Progenitor cell of endocrine pancreas (in vitro differentiated cells): ENCODE results near the gene TECPR2.

- PRO-cap = no peak
Measured at GRCh38 chr14:102184578-102185084, 44.9 kb downstream of the WDR20 start.

DNA sequence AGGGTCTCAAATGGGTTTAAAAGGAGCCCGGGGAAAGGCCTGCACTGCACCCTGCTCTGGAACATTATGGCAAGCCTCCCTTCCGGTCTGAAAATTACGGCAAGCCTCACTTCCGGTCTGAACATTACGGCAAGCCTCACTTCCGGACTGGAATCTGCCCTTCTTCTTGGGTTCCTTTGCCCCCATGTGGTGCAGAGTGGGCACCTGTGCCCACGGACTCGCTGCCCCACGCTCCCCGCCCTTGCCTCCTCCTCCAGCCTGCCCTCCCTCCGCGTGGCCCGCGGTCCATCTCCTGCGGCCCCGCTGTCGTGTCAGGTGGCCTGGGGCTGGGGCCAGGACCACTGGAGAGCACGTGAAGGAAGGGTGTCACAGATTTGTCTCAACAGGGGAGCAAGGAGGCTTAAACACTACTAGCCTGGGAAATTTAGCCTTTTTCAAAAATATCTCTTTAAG, 77.4 kb downstream of the MOK start:
- PRO-cap = no peak

- PRO-cap = no peak
Measured at GRCh38 chr14:102253037-102253739, 51.8 kb downstream of the MOK start.

DNA sequence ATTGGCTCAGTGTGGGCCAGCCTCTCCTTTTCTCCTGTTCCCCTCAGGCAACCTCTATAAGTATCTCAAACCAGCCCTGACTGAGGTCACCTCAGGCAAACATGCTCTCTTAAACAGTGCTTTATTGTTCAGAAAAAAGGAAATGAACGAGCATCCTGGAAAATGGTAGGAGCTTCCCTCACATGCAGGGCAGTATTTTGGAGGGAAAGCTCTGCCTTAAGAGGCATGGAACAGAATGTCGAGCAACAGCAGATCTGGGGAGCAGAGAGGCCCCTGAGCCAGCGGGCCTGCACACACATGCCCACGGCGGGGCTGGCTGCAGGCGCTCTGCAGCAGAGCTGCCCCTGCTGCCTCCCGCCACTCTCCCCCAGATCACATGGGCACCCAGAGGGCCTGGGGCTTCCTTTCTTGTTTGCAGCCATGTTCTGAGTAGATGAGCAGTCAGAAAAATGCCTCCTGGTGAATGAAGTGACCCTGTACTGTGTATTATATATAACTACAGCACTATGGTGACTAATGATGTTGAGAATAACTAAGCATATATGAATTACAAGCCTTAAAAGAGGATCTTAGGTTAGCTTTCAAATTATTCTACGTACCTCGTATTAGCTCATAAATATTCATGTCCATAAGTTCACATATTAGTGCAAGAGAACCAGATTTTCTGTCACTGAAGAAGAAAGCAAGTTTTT, 41.9 kb downstream of the MOK start:
- PRO-cap = no peak

DNA sequence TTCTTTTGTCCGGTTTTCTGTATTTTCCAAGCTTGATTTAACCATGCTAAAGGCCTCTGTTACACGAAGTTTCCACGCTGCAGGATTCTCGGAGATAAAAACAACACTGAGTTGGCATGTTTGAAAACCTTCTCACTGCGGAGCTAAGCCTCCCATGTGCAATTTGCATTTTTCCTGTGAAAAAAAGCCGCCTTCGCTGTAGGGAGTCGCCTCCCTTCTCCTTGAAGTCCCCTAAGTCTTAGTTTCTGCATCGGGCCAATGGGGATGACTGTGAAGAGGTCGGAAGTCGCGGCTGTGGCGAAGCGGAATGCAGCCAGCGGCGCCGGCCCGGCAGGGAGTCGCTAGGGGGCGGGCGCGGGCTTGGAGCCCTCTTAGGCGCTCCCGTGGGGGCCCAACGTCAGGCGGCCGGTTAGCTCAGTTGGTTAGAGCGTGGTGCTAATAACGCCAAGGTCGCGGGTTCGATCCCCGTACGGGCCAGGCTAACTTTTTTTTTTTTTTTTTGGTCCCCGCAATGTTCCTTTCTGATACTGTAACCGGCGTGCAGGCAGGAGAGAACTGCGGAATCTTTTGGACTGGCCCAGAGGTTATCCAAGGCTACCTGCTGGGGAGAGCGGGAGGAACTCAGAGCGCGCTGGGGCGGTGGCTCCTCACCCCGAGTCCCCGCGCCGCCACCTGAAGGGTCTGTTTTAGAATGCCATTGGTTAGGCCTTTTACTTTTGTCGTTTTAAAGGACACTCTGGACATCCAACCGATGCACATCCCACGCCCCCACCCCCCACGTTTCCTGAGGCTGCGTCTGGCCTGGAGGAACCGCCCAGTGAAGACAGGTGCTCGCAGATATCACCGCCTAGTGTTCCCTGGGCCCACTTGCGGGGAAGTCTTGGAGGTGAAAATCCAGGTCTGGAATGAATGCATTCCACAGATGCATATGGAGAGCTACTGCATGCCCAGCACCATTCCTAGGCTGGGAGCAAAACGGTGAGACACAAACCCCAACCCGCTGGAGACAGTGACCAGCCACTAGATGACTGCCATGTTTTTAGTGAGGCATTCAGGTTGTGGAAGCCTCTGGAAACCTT, 2.5 kb upstream of the ZNF839 start:
- PRO-cap = bidirectional peak, plus-strand start at position 400 of the sequence, minus-strand start at position 240 of the sequence; bidirectional peak, plus-strand start at position 956 of the sequence, minus-strand start at position 674 of the sequence

- PRO-cap = no peak
Measured at GRCh38 chr14:102326521-102326984, 7.0 kb downstream of the ZNF839 start.

GRCh38 chr14:102362774-102364060, at the start of gene TECPR2:
Gene TECPR2 (plus strand): TSS chr14:102362941.
- PRO-cap = bidirectional peak, plus-strand start at chr14:102363089, minus-strand start at chr14:102362838; unidirectional peak, minus-strand start at chr14:102363447

DNA sequence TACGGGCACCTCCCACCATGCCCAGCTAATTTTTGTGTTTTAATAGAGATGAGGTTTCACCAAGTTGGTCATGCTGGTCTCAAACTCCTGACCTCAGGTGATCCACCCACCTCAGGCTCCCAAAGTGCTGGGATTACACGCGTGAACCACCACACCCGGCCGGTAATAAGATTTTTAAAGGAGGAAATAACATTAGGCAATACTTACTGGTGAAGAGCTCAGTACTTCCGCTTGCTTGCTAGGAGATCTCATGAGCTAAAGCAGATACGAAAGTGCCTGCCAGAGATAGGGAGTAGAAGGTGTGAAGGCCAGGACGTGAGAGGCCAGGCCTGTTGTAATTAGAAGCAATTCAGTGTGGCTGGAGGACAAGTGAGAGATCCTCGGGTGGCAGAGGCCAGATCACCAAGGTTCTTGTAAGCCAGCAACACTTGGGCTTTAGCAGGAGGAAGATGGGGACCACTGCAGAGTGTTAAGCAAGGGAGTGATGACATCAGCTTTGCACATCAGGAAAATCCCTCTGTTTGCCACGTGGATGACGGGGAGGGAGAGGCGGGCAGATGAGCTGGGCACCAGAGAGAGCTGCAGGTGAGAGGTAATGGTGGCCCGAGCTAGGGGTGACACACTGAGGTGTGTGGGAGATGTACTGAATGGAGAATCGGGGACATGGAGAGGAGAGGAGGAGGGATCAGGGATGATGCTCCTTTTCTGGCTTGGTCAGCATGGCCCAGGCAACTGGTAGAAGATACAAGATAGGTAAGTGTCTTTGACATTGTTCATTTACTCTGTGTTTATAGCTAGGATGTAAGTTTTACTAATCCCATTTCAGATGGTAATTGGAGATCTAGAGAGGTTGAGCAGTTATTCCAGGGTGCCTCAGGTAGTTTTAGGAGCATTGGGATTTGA, 7.7 kb downstream of the TECPR2 start:
- PRO-cap = no peak

DNA sequence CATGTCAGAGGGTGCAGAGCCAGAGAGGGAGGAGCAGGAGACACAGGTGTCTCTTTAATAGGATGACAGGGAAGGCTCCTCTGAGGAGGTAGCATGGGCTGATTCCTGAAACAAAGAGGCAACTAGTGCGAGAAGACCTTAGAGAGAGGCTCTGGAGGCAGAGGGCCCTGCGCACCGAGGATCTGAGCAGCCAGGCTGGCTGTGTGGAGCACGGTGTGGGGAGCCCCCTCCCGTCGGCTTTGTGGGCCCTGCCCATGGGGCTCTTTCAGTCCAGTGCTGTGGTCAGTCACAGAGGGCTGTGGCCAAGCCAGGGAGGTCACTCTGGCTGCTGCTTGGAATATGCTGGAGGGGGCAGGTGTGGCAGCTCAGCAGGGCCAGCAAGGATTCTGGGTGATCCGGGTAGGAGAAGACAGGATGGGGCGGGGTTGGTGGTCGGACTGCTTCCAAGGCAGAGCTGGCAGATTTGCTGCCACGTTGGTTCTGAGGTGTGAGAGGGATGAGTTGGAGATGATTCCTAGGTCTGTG, 55.7 kb downstream of the TECPR2 start:
- PRO-cap = no peak

DNA sequence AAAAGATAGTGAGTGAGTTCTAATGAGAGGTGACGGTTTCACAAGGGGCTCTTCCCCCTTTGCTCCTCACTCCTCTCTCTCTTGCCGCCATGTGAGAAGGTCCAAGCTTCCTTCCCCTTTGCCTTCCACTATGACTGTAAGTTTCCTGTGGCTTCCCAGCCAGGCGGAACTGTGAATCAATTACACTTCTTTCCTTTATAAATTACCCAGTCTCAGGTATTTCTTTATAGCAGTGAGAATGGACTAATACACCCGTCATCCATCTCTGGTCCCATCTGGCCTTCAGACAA, 27.0 kb upstream of the RCOR1 start:
- PRO-cap = no peak

DNA sequence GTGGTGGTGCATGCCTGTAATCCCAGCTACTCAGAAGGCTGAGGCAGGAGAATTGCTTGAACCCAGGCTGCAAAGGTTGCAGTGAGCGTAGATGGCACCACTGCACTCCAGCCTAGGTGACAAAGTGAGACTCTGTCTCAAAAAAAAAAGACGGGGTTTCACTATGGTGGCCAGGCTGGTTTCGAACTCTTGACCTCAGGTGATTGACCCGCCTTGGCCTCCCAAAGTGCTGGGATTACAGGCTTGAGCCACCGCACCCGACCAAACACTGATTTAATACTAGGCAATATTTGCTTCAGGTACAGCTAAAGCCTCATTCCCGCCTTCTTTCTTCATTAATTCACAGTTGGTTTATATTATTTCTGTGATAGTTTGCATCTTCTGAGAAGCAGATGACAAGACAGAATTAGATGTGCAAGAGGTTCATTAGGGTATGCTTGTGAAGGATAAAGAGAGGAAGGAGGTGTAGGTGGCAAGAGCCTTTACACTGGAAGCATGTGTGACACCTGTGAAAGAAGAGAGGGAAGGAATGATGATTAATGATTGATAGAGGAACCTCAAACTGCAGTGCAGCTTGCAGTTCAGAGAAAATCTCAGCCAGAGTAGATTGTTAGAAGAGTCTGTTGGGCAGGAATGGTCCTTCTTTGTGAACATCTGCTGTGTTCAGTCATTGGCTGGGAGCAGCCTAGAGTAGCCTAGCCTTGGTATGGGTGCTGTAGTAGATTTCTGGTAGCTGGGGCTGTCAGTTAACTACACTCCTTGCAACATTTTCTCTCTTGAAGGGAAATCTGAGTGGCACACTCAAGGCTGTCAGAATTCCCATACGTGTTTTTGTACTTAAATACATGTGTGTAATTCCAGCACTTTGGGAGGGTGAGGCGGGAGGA, 8.8 kb downstream of the RCOR1 start:
- PRO-cap = no peak

DNA sequence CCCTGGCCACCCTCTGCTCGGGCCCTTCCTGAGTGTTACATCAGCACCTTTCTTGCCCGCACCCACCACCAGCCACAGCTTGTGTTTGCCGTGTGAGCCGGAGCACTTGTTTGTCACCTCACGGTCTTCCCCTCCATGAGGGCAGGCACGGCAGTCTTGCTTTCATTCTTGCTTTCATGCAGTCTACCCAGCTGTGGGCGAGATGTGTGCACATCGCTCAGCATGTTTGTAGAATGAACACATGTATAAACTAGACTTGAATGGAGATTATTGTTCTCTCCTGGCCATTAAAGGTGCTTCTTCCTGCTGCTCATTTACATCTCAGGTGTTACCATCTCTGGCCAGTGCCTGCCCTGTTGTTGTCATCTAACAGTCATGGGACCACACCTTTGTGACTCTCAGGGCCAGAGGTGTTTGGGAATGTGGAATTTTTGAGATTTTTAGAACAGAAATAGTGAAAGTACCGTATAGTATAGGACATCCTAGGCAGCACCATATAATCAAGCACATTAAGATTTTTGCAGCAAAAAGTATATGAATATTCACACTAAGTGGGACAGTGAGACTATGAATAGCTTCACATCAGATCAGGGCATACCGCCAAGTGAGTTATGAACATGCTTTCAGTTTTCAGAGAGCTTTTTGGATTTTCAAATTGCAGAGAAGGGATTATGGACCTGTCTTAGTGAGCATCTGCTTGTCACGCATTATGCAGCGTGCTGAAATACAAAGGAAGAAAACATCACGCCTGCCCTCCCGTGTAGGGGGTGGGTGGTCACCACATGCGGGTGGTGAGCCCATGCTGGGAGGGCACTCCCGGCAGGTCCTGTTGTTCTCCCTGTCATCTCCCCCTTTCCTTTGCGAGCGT, 42.3 kb downstream of the TRAF3 start:
- PRO-cap = no peak

GRCh38 chr14:102905327-102906014, 17.0 kb upstream of the AMN start:
- PRO-cap = no peak

- PRO-cap = no peak
Measured at GRCh38 chr14:102970028-102970568, 47.6 kb downstream of the AMN start.

GRCh38 chr14:102971644-102972249, 49.3 kb downstream of the AMN start:
- PRO-cap = no peak

DNA sequence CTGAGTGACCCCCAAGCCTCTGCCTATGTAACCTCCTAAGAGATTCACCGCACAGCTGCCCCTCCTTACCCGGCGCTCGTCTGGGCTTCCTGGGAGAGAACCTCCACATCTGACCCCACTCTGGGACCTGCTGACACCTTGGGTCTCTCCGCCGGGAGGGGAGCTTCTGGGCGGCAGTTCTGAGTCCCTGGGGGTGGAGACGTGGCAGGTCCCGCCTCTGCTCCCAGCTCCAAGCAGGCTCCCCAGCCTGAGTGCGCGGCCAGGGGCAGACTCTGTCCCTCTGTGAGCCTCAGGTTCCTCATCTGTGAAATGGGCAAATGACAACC, 3.6 kb downstream of the EXOC3L4 start:
- PRO-cap = no peak

DNA sequence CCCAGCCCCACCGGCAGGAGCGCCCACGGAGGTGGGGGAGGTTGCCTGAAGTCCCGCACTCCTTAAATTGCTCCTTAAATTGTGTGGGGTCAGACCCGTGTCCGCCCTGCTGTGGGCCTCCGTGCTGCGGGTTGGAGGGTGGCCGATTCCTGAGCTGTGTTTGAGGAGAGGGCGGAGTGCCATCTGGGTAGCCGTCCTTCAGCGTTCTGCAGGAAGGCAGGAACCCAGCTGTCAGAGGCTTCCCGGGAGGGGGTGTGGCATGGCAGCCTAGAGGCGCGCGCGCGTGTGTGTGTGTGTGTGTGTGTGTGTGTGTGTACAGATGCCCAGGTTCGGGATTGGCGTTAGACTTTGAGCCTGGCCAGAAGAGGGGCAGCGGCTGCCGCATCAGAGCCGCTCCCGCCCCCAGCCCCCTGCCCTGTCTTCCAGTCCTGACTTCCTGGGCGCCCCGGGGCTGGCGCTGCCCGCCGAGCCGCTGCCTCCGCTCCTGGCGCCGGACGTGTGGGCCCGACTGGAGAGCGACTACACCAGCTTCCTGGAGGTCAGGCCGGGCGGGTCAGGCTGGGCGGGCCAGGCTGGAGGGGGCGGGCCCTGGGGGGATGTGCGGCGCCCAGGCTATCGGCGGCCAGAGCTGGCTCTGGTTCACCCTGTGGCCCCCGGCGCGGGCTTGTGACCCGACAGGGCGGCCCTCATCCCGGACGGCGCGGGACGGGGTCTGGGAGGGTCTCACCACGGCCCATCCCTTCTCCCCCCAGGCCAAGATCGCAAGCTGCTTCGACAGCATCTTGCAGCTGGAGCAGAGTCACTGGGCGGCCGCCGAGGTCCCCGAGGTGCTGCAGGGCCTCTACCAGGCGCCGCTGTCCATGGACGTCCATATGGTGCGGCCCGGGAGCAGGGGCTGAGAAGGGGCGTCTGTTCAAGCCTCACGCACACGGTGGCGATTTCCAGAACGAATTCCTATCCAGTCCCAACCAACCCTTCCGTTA, 9.3 kb downstream of the EXOC3L4 start:
- PRO-cap = no peak

- PRO-cap = no peak
Measured at GRCh38 chr14:103121080-103121526, 2.2 kb upstream of the TNFAIP2 start.

GRCh38 chr14:103136238-103136528, 12.9 kb downstream of the TNFAIP2 start:
- PRO-cap = no peak

DNA sequence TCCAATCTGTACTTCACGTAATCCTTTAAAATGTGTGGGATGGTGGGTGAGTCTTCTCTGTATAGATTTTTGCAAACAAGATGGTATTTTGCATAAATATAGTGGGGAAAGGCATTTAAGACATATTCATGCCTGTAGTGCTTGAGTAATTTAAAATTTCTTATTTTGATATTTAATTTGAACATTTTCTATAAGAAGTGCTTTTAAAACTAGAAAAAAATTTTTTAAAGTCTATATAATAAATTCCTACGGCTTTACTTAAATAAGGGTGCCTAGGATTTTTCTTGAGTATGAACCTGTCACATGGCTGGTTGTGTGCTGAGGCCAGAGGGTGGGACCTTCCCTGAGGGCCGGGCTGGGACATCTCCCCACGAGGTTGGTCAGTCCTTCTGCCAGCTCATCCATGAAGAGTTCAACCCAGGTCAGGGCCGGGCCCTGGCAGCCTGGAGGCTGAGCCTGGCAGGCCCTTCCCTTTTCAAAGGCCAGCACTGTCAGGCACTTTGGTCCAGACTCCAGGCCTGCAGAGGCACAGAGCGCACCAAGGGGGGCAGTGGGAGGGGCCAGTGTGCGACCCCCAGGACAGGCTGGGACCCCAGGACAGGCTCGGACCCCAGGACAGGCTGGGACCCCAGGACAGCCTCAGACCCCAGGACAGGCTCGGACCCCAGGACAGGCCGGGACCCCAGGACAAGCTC, 31.7 kb downstream of the TNFAIP2 start:
- PRO-cap = no peak